Epidermal melanocyte (primary cell): ENCODE data around the genes DLAT and TEX12.

DNA sequence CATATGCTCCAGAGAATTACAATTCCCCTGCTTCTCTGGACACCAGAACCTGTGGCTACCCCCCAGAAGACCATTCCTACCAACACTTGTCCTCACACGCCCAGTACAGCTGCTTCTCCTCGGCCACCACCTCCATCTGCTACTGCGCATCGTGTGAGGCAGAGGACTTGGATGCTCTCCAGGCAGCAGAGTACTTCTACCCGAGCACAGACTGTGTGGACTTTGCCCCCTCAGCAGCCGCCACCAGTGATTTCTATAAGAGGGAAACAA is 9.7 kb downstream of the POU2AF3 start:
- RRBS, result no CpG with 5 or more reads among the region's 6 CpGs

GRCh38 chr11:111358226-111359112 is 20.6 kb downstream of the POU2AF1 start:
- RRBS, result no CpG with 5 or more reads among the region's 21 CpGs

DNA sequence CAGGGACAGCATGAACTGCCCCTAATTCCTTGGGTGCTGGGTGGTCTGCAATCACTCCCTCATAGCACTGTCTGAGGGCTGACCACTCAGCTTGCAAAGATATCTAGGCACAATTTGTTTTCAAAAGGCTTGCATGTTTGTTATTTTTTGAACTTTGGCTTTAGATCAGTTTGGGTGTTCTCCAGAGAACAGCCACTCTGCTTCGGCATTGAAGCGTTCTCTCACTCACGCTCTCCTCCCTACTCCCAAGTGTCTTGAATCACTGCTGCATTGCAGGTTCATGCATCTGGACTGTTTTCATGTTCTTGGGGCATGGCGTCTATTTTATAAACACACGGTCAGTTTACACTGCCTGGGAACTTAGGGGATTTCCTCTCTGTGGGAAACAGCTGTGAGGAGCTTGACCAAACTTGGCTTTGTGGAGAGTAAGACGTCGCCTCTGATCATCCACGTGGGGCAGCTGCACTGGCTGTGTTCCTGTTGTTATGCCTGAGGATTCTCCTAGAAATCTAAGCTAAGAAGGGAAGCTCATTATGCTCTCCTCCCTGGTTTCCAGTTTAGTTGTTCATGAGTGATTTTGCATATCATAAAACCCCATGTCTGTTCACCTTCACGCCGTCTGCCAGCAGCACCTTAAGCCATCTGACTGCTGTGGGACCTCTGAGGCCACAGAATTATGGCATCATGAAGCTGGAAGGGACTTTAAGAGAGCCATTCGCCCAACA is 38.6 kb upstream of the POU2AF1 start:
- RRBS, result no CpG with 5 or more reads among the region's 11 CpGs

DNA sequence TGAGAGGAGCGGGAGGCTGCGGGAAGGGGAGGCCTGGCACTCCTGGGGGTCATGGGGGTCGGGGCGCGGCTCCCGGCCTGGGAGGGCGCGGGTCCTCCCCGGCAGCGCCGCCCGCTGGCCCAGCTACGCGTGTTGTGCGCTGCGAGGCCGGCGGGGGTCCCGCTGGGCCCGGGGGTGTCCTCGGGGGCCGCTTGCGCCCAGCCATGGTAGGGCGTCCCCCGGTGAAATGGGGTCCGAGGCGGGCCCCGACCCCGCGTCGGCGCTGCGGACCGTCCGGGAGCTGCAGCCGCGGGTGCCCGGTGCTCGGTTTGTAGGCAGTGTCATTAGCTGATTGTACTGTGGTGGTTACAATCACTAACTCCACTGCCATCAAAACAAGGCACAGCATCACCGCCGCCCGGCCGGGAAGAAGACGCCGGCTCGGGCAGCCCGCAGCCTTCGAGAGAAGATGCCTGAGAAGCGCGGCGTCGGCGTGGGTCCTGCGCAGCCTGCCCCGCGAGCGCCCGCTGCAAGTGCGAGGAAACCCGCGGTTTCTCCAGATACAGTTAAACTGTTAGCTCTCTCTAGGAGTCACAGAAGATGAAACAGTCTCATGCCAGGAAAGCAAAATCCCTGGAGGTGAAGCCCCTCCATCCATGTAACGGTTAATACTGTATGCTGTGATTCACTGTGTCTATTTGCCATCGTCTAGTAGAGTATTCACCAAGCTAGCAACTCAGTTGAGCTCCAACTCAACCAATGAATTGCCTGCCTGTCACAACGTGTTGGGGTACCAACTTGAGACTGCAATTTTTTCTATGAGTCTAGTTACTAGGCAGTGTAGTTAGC is 667 bp upstream of the BTG4 start:
- RRBS, result 3% methylated on average over 30 of the region's 64 CpGs

DNA sequence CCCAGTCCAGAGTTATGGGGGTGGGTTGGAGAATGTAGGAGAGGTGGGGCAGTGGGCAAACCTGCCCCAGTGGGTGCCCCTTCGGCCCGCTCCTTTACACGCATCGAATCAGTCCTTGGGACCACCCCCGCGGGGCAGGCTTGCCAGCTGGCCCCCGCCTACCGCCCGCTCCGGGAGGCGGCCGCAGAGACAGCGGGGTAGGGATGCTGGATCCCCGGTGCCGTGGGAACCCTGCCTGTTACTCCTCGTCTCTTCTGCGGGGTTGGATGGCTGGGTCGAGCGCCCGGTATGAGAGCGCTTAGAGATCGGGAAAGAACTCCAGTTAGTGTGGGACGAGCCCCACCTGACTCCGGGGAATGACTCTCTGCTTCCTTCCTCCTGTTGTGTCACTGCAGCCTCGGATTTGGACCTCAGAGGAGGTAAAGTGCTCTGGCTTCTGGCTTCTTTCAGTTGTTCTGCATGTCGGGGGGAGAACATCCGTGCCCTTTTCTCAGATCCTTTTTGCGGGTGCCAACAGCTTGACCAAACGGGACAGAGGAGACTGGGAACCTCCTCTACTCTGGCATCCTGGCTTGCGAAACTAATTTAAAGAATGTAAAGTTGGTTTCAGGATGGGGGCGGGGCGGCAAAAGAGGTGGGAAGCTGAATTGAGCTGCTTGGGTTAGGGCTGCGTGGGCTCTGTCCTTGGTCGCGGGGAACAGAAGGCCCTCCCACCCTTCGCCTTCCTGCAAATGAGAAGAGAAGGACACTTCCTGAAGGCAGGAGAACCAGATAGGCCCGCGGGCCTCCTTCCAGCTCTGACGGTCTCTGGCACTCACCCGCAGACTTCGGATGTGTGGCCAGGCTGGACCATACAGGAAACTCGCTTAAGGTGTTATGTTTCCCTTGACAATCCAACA is 896 bp downstream of the LAYN start:
- RRBS, result 5% methylated on average over 15 of the region's 42 CpGs

DNA sequence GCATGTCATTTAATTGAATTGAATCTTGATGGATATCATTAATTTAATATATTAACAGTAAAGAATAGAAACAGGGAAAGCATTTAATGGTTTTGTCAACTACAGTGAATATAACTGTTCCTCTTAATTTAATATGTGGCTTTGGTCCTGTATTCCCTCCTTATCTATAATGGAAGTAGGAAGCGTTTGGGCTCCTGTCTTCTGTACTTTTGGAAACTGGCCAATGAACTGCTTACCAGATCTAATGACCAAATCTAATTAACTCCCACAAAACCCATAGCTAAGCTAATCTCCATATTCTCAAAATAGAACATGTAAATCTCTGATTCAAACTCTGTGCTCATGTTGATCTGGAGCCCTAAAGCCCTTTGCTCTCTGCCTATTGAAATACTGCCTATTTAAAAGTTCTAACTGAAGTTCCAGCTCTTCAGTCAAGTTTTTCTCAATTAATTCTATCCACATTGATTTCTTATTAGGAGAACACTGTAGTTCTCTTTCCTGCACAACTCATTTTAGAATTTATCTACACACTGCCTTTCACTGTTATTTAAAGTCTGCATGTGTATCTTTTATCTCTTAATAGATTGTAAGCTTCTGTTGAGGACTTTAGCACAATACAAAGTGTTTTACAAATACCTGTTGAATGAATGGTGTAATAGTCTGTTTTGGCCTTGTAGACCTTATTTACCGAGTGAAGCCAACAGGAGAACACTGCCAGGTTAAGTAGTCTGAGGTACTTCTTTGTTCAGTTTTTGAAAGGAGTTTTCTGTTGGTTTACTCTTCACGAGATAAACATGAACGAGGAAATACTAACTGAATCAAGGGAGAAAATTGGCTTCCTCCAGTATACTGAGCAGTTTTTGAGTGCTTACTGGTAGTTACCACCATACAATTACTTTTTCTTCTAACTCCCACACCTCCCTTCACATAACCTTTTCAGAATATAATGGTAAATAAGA is 30.8 kb downstream of the SIK2 start:
- RRBS, result no CpG with 5 or more reads among the region's 4 CpGs

GRCh38 chr11:111662196-111662589 is 59.9 kb downstream of the SIK2 start:
- RRBS, result no CpG with 5 or more reads among the region's 6 CpGs

- RRBS, result no CpG with 5 or more reads among the region's 7 CpGs
These were observed 45.2 kb downstream of the PPP2R1B start for GRCh38 chr11:111720827-111721461.

DNA sequence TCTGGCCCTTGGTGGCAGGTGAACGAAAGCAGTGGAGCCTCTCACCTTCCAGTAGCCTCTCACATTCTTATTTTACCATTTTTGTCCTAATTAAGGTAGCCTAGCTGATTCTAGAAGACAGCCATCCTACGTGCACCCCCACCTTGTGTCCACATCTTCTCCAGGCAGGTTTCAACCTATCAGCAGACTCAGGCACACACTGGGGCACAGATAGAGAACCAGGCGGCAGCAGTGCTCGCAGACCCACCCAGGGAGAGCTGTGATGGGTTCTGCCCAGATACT is 37.2 kb downstream of the PPP2R1B start:
- RRBS, result no CpG with 5 or more reads among the region's 4 CpGs

GRCh38 chr11:111745307-111745902 is 20.8 kb downstream of the PPP2R1B start:
- RRBS, result no CpG with 5 or more reads among the region's 1 CpG

DNA sequence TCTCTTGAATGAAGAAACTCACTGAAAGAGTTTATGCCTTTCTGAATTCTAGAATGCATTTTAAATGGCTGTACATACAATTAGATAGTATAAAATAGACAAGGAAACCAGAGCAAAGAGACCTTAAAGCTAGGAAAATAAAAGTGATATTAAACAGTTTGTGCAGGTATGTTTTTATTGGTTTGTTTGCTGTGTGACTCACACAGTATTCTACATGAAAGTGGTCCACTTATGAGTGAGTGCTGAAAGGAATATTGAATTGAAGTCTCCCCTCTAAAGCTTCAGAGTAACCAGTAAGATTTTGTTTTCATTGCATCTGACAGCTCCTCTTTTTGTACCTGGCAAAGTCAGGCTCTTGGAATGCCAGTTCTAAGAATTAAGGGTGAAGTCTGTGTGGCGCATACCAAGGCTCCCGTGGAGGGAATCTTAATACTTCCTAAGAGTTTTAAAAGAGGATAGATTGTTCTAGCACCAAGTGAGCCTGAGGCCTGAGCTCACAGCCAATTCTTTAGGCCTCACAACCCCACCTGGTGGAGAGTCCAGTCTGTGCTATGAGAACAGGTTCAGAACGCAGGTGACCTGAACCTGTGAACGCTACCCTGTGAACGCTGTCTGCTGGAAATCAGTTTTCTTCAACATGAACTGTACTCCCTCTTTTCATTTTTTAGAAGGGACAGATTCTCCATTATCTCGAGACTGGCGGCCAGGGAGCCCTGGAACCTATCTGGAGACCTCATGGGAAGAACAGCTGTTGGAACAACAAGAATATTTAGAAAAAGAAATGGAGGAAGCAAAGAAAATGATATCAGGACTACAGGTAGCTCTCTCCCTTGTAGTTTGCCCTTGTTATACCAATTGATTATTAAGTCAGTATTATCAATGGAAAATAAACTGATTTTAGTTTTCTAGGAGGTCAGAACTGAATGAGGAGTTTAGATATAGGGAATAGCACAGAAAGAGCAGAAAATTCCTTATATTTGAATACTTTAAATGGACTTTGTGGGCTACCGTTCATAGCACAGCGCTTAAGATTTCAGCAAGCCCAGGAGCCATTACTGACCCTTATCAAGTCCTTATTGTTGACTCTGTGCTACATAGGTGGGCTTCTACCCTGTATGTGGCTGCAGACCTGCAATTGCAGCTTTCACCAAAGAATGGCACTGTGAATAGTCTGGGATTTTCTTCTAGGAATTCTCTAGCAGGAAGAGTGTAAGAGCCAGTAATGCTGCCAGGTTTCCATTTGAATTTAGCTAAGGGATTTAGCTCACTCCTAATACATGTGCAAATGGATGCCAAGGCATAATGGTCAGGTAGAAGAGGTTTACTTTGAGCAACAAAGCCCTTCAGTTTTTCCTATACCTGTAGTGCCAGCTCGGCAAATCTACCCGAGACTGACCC is 43.0 kb upstream of the DLAT start:
- RRBS, result no CpG with 5 or more reads among the region's 11 CpGs

- RRBS, result no CpG with 5 or more reads among the region's 11 CpGs
These were observed 18.4 kb upstream of the DLAT start for GRCh38 chr11:112006577-112007477.

DNA sequence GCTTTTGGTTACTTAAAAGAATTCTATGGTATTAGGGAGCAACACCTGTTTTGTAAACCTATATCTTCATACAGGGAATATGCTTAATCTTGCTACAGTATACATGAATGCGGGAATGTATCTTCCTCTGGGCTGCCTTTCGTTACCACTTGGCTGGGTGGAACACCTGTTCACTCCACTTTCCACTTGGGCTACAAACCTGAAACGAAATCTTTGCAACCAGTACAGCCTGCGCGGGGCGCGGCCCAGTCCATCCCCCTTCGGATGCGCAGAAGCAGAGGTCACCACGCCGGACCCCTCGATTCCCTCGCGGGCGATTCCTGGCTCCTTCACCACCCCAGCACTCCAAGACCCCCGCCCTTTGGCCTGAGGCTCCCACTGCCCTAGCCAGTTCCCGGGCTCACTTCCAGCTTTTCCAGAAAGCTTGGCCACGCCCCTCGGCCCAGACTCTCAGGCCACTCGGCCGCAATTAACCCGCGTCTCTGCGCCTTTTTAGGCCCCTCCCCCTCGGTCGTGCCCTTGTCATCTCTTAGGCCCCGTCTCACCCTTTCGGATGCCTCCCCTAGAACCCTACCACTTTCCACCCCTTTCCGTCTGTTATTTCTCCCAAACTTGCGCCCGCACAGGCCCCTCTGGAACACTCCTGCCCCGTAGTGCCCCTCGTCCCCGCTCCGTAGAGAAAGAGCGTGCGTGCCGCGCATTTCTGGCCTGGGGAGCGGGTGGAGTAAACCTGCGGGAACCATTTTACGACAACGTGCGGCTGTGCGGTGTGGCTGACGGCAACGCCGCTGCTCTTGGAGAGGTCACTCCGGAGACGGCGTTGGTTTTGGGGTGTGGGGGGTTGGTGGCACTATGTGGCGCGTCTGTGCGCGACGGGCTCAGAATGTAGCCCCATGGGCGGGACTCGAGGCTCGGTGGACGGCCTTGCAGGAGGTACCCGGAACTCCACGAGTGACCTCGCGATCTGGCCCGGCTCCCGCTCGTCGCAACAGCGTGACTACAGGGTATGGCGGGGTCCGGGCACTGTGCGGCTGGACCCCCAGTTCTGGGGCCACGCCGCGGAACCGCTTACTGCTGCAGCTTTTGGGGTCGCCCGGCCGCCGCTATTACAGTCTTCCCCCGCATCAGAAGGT is at the start of gene DLAT:
DLAT (plus strand) TSS at position 788 of the 1,133 bp plus-strand sequence.
- RRBS, result 3% methylated on average over 17 of the region's 81 CpGs

GRCh38 chr11:112076534-112077145 is 2.5 kb downstream of the NKAPD1 start:
- RRBS, result no CpG with 5 or more reads among the region's 2 CpGs

GRCh38 chr11:112081491-112082138 is 4.9 kb downstream of the TIMM8B start:
- RRBS, result no CpG with 5 or more reads among the region's 6 CpGs

- RRBS, result no CpG with 5 or more reads among the region's 4 CpGs
These were observed 12.0 kb downstream of the IL18 start for GRCh38 chr11:112151542-112152734.

- RRBS, result no CpG with 5 or more reads among the region's 25 CpGs
These were observed at the start of gene TEX12 for GRCh38 chr11:112167154-112167531. Gene TEX12 (plus strand): TSS chr11:112167372.

- RRBS, result no CpG with 5 or more reads among the region's 11 CpGs
These were observed 19.8 kb downstream of the BCO2 start for GRCh38 chr11:112195013-112195523.

DNA sequence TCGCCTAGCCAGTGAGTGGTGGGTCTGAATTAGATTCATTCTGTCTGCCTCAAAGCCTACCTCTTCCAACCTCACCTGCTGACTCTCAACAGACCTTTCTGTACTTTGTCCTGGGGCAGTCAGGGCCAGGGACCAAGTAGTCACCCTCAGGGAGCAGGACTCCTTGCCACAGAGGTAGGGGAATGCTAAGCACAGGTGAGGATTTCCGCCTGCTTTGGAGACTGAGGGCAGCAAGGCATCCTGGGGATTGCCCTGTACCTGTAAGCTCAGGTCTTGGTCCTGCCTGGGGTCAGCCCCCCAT is 293.7 kb upstream of the PLET1 start:
- RRBS, result no CpG with 5 or more reads among the region's 2 CpGs

DNA sequence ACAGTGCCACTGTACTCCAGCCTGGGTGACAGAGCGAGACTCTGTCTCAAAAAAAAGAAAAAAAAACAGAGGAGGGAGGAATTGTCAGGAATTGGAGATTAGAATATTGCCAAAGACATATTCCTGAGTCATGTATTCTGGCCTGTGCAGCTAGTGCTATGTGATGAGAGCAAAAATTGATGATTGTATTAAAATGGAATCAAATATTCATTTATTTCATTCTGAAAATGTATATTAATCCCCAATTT is 148.0 kb downstream of the NCAM1 start:
- RRBS, result no CpG with 5 or more reads among the region's 1 CpG